ENCODE measurements around the genes C7orf50 and UNCX.

DNA sequence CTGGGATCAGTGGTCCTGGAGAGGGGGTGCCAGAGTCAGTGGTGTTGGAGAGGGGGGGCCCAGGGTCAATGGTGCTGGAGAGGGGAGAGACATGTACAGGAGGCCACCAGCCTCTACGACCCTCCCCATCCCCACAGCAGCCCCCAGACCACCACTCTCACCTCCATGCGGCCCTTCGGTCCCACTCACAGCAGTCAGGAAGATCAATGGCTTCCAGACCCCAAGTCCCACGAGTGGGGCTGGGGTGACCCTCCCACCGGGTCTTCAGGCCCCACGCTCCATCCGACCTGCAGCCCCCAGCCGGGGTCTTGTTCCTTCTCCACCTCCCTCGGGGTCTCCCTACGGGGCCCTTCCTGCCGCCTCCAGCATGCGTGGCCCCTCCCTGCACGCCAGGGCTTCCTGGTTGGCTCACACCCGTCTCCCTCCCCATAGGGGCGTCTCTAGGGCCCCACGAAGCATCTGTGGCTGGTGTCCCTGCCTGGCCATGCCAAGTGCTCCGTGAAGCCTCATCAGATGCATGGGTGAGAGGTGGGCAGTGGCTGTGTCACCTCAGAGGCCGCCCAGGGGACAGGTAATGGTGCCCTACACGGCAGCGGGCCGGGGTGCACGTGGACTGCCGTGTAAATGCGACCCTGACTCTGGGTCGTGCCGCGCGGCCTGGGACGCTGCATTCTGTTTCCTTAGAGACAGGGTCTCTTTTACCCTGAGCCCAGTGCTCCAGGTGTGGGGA lies 20.0 kb downstream of the ADAP1 start:
- RRBS, result 68% methylated on average over 5 of the region's 29 CpGs

- RRBS, result 64% methylated on average over 18 of the region's 44 CpGs
Observed at GRCh38 chr7:945420-946544, 8.7 kb downstream of the ADAP1 start.

DNA sequence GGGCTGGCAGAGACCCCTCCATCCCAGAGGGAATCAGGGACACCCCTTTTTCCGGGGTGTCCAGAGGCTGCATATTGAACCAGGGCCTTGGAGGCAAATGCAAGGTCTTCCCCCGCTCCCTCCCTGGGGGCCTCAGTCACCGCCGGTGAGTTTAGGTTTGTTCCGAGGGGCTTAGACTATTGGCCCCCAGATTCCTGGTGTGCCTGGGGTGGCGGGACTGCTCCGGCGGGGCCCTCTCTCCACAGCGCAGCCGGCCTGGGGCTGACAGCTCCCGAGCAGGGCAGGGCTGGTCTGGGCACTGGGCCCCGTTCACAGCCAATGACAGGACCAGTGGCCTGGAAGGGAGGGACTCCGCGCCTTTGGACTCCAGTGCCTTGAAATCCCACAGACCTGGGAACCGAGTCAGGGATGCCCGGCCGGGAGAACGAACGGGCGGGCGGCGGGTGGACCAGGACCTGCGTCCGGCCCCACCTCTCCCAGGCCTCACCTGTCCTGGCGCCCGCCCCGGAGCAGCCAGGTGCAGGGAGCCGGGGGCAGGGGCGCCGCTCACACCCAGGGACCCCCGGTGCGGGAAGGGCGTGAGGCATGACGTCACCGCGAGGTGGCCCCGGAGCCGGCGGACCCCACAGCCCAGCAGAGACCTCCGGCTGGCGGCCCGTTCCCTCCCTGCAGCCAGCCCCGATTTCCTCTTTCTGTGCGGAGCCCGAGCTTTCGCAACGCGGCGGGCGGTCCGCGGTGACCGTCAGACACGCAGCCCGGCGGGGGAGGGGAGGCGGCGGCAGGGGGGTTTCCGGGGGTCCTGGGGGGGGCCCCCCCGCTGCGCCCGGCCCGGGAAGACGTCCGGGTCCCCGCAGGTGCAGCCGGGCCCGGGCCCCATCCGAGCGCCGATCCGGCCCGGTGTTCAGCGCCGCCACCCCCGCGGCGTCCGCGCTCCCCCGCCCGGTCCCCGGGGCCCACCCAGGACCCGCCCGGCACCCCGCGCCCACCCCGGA lies 816 bp downstream of the ADAP1 start:
- RRBS, result 14% methylated on average over 42 of the region's 88 CpGs

GRCh38 chr7:999613-1000328 lies 16.8 kb downstream of the CYP2W1 start:
- RRBS, result 75% methylated on average over 9 of the region's 39 CpGs

DNA sequence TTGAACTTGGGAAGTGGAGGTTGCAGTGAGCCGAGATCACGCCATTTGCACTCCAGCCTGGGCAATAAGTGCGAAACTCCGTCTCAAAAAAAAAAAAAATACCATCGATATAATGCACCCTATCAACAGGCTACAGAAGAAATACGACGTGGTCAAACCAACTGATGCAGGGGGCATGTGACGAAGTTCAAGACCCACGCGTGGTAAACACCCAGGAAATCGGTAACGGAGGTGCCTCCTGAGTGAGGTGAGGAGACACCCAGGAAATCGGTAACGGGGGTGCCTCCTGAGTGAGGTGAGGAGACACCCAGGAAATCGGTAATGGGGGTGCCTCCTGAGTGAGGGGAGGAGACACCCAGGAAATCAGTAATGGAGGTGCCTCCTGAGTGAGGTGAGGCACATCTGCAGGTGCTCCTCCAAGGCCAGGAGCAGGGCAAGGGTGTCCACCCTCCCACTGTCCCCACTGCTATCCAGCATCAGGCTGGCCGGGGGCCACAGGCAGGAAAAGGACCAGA lies 10.8 kb upstream of the GPR146 start:
- RRBS, result no CpG with 5 or more reads among the region's 16 CpGs

GRCh38 chr7:1124292-1124698 lies 13.8 kb downstream of the C7orf50 start:
- RRBS, result no CpG with 5 or more reads among the region's 11 CpGs

DNA sequence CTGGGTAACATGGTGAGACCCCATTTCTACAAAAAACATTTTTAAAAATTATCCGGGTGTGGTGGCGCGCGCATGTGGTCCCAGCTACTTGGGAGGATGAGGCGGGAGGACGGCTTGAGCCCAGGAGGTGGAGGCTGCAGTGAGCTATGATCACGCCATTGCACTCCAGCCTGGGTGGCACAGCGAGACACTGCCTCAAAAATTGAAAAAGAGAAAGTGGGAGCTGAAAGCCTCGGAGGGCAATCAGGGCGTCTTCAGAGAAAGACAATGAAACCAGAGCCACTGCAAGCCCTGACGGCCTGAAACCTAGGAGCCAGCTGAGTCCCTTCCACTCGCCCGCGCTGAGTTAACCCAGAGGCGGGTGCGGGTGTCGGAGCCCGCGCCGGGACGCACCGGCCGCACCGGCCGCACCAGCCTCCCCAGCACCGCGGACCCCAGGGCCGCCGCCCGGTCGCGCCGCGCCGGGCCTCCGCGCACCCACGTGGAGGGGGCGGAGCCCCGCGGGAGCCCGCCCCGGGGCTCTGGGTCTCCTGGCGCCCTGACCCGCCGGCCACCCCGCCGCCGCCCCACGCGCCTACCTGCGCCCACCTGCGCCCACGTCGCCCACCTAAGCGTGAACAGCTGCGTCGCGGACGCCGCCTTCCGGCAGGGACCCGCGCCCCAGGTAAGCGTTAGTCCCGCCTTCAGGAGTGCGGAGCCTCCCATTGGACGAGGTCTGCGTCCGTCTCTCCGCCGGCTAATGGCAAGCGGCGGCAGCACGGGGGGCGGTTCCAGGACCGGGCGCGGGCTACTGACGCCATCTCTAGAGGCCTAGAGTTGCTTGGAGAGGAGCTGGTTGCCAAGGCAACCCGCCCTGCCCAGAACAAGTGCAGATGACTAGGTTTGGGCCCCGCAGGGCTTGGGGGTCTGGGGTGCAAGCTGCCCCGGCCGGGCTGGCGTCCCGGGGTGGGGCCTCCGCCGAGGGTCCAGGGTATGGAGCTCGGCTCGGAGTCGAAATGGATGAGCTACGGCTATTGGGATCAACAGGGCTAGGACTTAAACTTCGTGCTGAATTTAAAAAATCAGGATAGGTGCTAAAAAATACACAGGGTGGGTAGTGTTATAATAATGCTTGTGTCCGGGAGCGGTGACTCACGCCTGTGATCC lies at the start of gene C7orf50:
TSS of gene C7orf50 (minus strand) at position 637 of the 1,146 bp plus-strand sequence.
- RRBS, result 3% methylated on average over 43 of the region's 96 CpGs

GRCh38 chr7:1192180-1192843 lies 32.3 kb upstream of the ZFAND2A start:
- RRBS, result no CpG with 5 or more reads among the region's 20 CpGs

GRCh38 chr7:1232613-1233006 lies at the start of gene UNCX:
TSS of gene UNCX (plus strand) at chr7:1232872.
- RRBS, result 6% methylated on average over 12 of the region's 41 CpGs

GRCh38 chr7:1263350-1263709 lies 30.7 kb downstream of the UNCX start:
- RRBS, result 19% methylated on average over 4 of the region's 13 CpGs

DNA sequence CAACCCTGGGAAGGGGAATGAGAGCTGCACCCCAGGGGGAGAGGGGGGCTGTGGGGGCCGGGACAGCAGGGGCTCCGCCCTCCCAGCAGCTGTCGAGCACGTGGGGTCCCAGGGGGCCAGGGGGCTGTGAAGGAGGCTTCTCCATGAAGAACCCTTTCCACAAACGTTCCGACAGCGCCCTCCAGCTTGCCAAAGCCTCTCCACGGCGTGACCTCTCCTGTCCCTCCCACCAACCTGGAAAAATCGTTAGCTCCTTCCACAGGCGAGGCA lies 66.2 kb downstream of the UNCX start:
- RRBS, result 27% methylated on average over 1 of the region's 11 CpGs

DNA sequence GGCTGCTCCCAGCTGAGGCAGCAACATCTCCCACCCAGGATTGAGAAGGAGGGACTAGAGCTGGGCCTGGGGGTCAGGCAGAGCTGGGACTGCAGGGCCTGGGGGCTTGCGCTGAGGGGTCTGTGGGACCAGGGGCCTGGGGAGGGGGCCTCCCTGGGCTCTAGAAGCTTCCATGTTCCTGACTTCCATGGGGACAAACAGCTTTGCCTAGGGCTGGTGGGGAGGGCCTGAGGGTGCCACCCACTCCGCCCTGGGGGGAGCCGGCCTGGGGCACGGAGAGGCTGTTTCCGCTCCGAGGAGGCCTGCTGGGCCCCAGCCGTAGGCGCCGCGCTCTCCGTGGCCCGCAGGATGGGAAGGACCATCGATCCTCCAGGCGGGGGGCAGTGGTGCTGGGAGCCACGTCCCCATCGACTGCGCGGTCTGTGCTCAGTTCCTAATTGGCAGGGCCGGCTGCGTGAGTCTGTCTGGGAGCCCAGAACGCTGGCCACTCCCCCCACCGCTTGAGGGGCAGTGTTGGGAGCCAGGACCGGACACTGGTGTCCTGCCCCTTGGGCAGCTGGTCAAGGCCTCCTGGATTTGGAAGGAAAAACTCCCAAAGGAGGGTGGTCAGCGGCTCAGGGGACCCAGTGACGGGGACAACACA lies 88.6 kb downstream of the UNCX start:
- RRBS, result 27% methylated on average over 5 of the region's 25 CpGs

DNA sequence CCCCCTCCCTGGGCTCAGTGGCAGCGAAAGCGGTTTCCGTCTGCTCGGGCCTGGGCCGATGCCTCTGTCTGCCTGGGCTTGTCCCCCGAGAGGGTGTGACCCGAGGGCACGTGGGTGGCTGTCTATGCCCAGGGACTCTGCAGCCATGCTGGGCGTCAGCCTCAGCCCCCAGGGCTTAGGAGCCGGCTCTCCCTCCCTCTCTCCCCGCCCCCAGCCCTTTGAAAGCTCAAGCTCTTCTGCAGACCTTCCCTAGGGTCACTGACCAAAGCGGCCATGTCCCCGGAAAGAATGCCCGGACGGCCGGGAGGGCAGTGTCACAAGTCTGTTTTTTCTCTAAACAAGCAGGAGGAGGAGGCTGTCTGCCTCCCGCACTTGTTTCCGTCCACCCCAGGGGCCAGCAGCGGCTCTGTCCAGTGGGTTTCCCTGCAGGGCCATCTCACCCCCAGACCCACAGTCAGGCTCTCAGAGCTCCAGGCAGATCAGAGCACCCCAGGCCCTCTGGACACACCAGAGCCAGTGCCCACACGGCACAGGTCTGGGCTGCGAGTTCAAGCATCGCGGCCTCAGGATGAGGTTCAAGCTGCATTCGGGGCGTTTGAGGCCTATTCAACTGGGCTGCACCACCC lies 6.9 kb downstream of the MICALL2 start:
- RRBS, result 82% methylated on average over 2 of the region's 25 CpGs

- RRBS, result 81% methylated on average over 12 of the region's 25 CpGs
Observed at GRCh38 chr7:1538979-1539514, 8.5 kb downstream of the MAFK start.

DNA sequence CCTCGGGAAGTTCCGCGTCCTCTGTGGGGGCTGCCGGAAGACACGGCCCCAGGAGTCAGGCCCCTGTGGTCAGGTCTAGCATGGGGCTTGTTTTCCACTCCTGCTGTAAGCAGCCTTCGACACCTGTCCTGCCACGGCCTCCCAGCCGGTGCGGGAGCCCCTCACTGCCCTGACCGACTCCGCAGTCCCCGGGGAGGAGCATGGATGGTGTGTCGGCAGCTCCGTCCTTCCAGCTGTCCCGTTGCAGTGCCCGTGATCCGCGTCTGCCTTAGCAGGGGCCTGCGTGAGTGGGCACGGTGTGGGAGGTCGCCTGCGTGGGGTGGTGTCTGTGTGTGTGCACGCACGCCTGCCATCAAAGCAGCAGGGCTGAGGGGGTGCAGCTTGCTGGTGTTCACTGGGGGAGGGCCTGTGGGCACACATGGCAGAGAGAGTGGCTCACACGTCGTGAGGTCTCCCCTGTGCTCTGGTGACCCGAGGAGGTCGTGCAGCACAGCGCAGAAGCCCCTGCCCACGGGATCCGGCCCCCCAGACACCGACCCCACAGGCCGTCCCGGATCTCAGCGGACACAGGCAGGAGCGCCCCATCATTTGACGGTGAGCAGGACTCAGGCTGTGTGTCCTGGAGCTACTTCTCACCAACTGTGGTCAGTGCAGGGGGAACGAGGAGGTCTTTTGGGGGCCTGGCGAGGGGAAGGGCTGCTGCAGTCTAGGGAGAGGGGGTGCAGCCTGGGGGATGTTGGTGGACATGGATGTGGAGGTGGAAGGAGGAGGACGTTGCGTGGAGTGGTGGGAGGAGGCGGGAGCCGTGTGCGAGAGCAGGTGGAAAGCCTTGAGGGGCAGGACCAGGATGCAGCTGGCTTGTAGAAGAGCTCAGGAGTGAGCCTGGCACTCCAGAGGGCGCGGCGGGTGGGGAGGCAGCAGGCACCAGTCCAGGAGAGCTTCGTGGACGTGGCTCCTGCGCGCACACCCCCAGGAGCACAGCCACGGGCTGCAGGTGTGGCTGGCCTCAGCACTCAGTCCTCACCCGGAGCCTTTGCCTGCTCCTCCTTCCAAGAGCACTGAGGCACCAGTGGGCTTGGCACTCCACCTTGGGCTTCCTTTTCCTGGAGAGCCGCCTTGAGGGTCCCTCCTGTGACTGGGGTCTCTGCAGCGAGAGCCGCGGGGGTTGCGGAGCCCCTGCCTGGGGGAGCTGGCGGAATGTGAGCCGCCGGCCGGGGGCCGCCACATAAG lies 10.6 kb downstream of the MAFK start:
- RRBS, result 95% methylated on average over 5 of the region's 63 CpGs

GRCh38 chr7:1558196-1558723 lies 2.3 kb upstream of the TMEM184A start:
- RRBS, result no CpG with 5 or more reads among the region's 22 CpGs

GRCh38 chr7:1560119-1561021 lies 4.4 kb upstream of the TMEM184A start:
- RRBS, result 68% methylated on average over 3 of the region's 26 CpGs

DNA sequence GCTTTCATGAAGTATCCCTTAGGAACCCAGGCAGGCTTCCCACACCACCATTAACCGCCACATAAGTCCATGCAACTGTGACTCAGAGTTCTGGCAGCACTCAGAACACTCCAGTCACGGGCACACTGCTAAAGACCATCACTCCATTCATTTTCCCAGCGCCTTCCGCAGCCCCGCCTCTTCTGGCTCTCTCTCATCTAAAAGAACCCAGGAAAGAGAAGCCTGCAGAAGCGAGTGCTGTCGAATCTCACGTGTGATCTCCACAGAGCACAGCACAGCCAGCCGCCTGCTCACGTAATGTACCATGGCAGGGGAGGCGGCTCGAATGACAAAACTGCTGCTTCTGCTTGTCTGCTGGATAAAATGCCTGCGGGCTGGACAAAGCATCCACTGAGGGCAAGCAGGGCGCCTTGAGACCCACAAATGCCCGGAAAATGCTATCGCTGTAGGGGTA lies 1.9 kb downstream of the PSMG3 start:
- RRBS, result no CpG with 5 or more reads among the region's 16 CpGs

DNA sequence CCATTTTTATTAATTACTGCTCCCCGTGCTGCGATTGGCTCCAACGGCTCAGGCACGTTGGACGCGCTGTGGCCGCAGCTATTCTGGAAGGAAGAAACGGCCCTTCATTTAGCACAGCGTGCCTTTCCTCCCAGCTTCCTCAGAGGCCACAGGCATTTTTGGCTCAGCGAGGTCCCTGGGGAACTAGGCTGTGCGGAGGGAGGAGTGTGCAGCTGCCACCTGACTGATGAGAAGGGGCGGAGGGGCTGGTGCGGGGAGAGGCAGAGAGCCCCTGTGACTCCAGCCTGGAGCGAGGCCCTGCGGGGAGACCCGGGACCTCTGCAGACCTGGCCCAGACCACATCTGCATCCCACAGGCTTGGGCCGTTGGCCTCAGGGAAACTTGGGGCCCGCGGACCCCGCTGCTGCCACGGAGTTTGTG lies 22.8 kb upstream of the ELFN1 start:
- RRBS, result no CpG with 5 or more reads among the region's 21 CpGs

GRCh38 chr7:1665112-1665561 lies 4.9 kb upstream of the ELFN1 start:
- RRBS, result no CpG with 5 or more reads among the region's 46 CpGs